Esophagus squamous epithelium (tissue), 4 donors: ENCODE results near the gene SAXO2.

GRCh38 chr15:80777012-80777642 lies 2.0 kb upstream of the CEMIP start:
- PRO-cap = bidirectional peak, plus-strand start at chr15:80777361, minus-strand start at chr15:80777252
- RAMPAGE, long total RNA, 4 experiments = no peak in any of the 4 experiments

- PRO-cap = no peak
- RAMPAGE, long total RNA, 4 experiments = no peak in any of the 4 experiments
Measured at GRCh38 chr15:80981761-80982205, 7.8 kb downstream of the MESD start.

DNA sequence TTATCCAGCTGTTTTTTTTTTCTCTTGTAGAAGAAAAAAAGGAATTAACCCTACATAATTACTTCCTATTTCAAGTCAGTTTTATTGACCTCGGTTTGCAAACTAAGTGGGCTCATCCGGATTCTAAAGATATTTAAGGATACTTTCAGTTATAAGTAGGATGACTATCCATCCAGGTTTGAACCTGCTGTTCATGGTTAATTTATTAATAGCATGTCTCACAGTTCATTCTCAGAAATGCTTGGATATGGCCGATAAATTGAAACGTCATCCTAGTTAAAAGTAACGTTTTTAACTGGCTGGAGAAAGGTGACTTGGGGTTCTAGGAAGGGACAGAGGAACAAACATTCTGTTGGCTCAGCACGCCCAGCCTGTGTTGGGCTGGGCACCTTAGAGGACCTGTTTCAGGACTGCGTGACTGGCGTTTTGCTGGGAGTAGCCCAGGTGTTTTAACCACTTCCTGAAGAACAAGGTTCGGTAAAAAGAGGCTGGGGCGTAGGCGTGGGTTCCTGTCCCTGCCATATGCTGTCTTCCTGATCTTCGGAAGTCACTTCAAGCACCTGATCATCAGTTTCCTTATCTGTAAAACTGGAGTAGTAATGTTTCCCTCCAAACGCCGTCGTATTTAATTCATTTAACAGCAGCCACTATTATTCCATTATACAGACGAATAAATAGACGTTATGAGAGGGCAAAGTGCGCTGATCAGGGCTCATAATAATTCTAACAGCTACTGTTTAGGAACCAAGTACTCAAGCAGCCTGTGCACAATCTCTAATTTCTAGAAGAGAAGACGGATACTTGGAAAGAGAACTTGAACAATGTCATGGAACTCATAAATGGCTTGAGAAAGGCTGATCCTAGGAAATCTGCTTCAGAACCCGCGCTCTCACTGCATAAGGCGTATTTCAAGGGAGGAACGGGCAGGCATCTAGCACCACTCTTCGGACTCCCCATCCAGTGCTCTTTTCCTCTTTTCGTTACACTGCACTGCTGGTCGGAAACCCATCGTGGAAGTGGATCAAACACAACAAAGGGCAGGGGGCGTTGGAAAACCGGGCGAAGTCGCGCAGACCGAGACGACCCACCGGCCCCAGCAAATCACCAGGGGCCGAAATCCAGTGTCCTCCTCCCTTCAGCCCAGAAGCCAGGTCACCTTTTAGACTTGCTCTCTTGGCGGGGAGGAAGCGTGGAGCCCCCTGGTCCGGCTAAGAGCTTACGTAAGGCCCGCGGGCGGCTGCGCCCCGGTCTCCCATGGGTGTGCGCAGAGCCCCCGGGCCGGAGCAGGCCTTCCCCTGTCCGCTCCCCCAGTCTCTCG lies 856 bp upstream of the TLNRD1 start:
- PRO-cap = bidirectional peak, plus-strand start at position 369 of the sequence, minus-strand start at position 378 of the sequence; bidirectional peak, plus-strand start at position 480 of the sequence, minus-strand start at position 412 of the sequence
- RAMPAGE, long total RNA, 4 experiments = no peak in any of the 4 experiments

GRCh38 chr15:81003313-81003945 lies 2.7 kb downstream of the TLNRD1 start:
- PRO-cap = no peak
- RAMPAGE, long total RNA, 4 experiments = no peak in any of the 4 experiments

- PRO-cap = no peak
- RAMPAGE, long total RNA, 4 experiments = no peak in any of the 4 experiments
Measured at GRCh38 chr15:81032980-81033270, 32.2 kb downstream of the TLNRD1 start.

GRCh38 chr15:81269016-81269992 lies 54.6 kb downstream of the STARD5 start:
- PRO-cap = no peak
- RAMPAGE, long total RNA, 4 experiments = no peak in any of the 4 experiments

- PRO-cap = no peak
- RAMPAGE, long total RNA, 4 experiments = no peak in any of the 4 experiments
Measured at GRCh38 chr15:81294516-81295100, 29.3 kb downstream of the STARD5 start.

GRCh38 chr15:81296067-81297278 lies 27.5 kb downstream of the STARD5 start:
- PRO-cap = bidirectional peak, plus-strand start at chr15:81296962, minus-strand start at chr15:81296808
- RAMPAGE, long total RNA, 4 experiments = start-site peak on the plus strand in 3 of 4 experiments, at chr15:81296957-81297004 at its widest, 6 to 24 reads per replicate

DNA sequence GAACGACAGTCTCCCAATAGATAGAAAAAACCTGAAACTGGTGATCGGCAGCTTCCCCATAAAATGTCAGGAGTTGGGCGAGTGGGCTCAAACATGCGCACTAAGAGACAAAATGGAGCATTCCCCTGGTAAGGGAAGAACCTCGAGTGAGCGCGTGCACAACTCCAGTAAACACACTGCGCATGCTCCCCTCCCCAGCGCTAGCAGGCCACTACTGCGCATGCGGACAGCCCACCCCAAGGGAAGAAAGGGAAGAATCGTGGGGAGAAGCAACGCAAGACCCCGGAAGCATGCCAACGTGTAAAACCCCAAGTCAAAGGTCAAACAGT lies 7.7 kb upstream of the STARD5 start:
- PRO-cap = no peak
- RAMPAGE, long total RNA, 4 experiments = no peak in any of the 4 experiments

- PRO-cap = no peak
- RAMPAGE, long total RNA, 4 experiments = no peak in any of the 4 experiments
Measured at GRCh38 chr15:81385476-81385836, 11.4 kb upstream of the TMC3 start.

- PRO-cap = no peak
- RAMPAGE, long total RNA, 4 experiments = no peak in any of the 4 experiments
Measured at GRCh38 chr15:81964738-81965127, 81.1 kb downstream of the MEX3B start.

- PRO-cap = no peak
- RAMPAGE, long total RNA, 4 experiments = no peak in any of the 4 experiments
Measured at GRCh38 chr15:82174185-82174443, 88.4 kb downstream of the EFL1 start.

GRCh38 chr15:82262400-82263218 lies at the start of gene SAXO2:
Gene SAXO2 (plus strand): TSS chr15:82262818.
- PRO-cap = bidirectional peak, plus-strand start at chr15:82262818, minus-strand start at chr15:82262676
- RAMPAGE, long total RNA, 4 experiments = start-site peak on the plus strand in 2 of 4 experiments, at chr15:82262767-82262867 at its widest, 15 to 19 reads per replicate; start-site peak on the minus strand in 4 of 4 experiments, at chr15:82262661-82262746 at its widest, 78 to 332 reads per replicate

DNA sequence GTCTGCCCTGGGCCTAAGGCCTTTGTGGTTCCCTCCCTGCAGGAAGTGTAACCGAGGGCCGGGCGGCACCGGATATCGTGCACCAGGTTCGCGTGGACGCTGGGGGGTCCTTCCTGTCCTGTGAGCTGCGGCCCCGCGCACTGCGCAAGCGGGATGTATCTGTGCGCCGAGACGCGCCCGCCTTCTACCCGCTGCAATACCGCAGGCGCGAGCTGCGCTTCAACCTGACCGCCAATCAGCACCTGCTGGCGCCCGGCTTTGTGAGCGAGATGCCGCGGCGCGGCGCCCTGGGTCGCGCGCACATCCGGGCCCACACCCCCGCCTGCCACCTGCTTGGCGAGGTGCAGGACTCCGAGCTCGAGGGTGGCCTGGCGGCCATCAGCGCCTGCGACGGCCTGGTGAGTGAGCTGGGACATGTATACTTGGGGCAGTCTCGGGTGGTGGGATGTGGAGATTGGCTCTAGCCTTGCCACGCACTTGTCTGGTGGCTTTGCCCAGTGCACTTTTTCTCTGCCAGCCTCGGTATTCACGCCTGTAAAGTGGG lies 36.0 kb downstream of the SAXO2 start:
- PRO-cap = no peak
- RAMPAGE, long total RNA, 4 experiments = no peak in any of the 4 experiments

- PRO-cap = no peak
- RAMPAGE, long total RNA, 4 experiments = no peak in any of the 4 experiments
Measured at GRCh38 chr15:82400455-82400744, 29.2 kb upstream of the GOLGA6L9 start.

- PRO-cap = no peak
- RAMPAGE, long total RNA, 4 experiments = no peak in any of the 4 experiments
Measured at GRCh38 chr15:82536752-82537128, 3.5 kb downstream of the RPS17 start.

- PRO-cap = unidirectional peak, minus-strand start at chr15:82543297
- RAMPAGE, long total RNA, 4 experiments = no peak in any of the 4 experiments
Measured at GRCh38 chr15:82543091-82543412, 2.8 kb upstream of the RPS17 start.

DNA sequence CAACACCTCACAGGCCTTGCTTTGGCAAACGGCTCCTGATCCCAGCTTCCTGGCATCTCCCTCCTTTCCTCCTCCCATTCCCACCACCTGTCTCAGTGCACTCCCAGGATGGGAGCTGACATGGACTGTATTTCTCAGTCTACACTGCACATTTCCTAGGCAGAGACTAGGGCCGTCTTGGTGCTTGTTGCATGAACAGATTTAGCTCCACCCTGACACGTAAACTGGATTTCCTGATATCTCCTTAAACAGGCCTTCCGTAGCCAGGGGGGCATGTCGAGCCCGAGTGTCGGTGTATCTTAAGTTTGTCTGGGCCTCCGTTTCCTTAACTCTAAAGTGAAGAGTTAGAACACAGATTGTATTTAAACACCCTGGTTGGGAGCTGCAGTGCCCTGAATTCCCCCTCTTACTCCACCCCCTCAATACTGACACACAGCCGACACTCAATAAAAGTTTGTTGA lies 715 bp upstream of the WHAMM start:
- PRO-cap = no peak
- RAMPAGE, long total RNA, 4 experiments = no peak in any of the 4 experiments

DNA sequence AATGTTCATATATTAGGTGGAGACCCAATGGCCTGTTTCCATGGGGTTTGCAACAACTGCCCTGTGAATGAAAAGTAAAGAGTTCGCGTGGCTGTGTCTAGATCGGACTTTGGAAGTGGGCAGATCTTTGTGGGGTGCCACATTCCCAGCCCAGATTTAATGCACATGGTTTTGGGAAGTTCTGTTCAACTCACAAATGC lies 22.5 kb downstream of the WHAMM start:
- PRO-cap = no peak
- RAMPAGE, long total RNA, 4 experiments = no peak in any of the 4 experiments

GRCh38 chr15:82856317-82856908 lies 47.0 kb downstream of the WHAMM start:
- PRO-cap = no peak
- RAMPAGE, long total RNA, 4 experiments = no peak in any of the 4 experiments